Jurkat, Clone E6-1 (cell line): ENCODE data around the gene GRHL3.

GRCh38 chr1:23367442-23368621 lies 1.8 kb downstream of the ZNF436 start:
- RRBS, result 1% methylated on average over 16 of the region's 52 CpGs

DNA sequence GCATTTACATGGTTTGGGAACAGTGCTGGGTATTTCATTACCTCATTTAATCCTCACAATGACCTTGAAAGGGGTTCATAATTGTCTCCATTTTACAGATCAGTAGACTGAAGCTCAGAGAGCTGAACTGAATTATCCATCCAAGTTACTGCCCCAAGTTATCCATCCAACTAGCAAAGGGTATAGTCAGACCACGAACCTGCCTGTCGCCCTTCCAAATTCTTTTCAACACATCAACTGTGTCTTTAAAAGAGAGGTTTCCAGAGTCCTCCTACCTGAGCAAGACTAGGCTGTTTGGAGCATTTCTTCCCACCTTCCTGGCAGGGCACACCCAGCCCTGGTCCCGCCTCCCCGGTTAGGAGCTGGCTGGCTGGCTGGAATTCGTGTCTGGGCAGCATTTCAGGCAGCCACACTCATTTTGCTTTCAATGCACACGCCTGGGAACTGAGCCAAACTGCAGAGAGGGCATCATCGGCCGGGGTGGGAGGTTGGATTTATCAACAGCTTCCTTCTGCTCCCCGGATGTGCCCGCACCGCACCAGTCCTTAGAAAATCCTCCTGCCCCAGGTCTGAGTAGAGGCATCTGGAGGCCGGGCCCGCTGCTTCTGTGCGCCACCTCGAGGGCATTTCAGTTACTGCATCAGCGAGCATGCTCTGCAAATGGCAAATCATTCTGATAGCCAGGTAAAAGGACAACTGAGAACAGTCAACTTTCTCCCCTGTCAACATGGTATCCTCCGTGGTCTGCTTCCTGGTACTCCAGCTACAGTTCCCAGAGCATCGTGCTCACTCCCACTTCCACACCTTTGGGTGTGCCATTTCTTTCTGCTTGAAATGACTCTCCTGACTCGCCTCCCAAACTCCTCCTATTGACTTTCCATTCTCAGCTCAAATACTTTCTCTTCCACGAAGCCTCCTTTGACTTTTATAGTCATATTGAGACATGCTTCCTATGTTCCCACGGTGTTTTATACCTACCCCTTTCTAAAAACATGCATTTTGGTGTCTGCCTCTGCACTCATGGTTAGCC lies 20.7 kb downstream of the TCEA3 start:
- RRBS, result 2% methylated on average over 4 of the region's 21 CpGs

DNA sequence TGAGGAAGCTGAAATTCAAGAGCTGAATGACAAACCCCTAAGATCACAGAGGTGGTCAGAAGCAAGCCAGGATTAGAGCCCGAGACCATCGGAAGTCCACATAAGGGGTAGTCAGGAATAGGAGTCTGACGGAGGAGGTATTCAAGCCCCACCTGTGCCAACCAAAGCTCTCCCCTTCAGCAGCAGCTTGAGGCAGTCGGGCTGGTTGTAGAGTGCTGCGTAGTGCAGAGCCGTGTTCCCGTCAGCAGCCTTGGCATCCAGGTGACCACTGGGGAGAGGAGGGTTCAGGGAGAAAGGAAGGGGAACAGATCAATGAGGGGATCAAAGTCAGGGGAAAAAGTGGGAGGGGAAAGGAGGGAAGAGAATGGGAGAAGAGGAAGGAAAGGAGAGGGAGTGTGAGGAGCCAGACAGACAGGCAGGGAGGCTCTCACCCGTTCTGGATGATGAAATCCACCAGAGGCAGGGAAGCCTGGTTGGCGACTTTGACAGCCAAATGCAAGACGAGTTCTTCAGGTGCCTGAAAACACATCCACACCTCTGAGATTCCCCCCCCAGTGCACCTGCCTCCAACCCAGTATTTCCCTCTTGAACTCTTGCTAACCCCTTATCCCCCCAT lies 9.7 kb upstream of the TCEA3 start:
- RRBS, result no CpG with 5 or more reads among the region's 10 CpGs

GRCh38 chr1:23521328-23521739 lies 9.7 kb downstream of the E2F2 start:
- RRBS, result no CpG with 5 or more reads among the region's 7 CpGs

DNA sequence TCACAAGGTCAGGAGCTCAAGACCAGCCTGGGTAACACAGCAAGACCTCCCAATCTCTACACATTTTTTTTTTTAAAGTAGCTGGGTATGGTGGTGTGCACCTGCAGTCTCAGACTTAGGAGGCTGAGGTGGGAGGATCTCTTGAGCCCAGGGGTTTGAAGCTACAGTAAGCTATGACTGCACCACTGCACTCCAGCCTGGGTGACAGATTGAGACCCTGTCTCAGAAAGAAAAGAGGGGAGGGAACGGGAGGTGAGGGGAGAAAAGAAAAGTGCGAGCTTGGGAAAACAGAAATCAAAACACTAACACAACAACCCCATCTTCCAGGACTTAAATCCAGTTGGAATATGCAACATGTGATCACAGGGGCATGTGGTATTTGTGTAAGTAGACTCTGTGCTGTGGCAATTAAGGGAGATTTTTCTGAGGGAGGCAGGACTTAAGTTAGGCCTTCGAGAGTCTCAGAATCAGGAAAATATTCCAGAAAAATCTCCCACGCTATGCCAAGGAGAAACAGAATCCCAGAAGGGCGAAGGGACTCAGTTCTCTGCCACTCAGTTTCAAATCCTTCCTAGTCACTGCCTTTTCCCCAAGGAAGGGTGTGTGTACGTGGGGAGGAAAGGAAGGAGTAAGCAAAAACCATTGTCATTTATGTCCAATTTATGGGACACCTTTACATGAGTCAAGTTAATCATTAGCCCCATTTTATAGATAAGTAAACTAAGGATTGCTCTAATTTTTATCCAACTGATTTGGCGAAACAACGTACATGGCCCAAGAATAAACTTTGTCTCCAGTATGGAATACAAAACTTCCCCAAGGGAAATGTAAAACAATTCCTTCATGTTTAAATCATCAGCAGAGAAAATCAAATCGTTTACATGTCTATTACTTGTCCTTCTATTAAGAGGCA lies 12.3 kb downstream of the ID3 start:
- RRBS, result no CpG with 5 or more reads among the region's 9 CpGs

- RRBS, result no CpG with 5 or more reads among the region's 3 CpGs
Measured at GRCh38 chr1:23569205-23569553, 9.9 kb upstream of the ID3 start.

DNA sequence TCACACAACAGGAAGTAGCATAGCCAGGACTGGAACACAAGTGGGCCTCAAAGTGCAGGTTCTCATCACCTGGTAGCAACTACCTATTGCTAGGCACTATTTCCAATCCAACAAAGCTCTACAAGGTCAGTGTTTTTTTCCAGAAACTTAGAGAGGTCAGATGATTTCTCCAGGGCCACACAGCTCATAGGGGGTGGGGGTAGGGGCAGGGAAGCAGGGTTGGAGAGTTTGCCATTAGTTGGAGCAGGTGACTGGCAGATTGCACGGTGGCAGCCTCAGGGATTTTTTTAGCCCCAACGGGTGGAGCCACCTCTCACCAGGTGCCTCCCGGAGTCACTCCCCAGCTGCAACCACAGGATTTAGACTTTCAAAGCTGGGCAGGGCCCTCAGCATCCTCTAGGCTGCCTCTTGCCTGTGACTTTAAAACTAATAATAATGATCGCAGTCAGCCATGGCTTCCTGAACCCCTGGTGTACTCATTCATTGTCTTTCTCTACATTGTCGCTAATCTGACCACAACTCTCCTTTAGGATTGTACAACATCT lies 52.6 kb upstream of the ID3 start:
- RRBS, result no CpG with 5 or more reads among the region's 5 CpGs

DNA sequence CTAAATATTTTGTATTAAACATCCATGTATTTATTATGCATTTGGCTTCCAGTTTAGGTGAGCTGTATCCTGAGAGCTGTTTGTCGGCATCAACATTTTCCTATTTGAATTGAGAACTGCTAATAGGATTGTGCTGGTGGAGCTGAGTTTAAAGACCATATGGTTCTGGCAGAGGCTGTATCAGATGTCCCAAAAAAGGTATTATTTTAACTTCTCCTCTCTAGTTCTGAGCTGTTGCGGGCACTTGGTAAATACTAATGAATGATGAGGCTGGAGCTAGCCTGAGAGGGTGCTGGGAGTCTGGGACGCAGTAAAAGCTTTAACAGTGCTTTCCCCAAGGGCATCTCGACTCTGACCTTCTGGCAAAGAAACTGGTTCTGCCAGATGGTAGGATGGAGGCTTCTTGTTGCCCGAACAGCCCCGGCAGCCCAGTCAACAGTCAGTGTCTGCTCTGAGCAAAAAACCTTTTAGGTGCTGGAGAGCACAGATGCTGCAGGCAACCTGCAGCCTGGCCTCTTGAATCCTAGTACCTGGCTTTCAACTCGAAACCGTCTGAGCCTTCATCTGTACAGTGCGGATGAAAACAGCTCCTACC lies 2.6 kb upstream of the PNRC2 start:
- RRBS, result no CpG with 5 or more reads among the region's 9 CpGs

DNA sequence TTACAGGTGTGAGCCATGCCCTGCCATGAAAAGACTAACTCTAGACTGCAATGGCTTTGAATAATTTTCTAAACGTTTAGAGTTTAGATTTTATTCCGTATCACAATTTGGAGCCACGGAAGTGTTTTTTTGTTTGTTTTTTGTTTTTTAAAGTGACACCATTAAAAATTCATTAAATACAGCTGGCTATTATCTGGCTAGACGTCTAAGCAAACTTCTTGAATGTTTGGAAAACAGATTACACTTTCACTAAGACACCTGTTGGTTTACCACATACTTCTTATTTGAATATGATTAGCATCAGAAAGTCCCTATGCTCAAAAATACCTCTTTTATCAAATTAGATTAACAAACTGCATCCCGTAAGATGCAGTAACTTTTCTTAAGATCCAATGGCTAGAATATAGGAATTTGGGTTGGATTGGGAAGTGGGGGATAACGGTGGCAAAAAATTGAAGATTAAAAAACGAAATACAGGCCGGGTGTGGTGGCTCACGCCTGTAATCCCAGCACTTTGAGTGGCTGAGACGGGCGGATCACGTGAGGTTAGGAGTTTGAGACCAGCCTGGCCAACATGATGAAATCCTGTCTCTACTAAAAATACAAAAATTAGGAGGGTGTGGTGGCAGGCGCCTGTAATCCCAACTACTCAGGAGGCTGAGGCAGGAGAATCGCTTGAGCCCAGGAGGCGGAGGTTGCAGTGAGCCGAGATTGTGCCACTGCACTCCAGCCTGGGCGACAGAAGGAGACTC lies 1.5 kb upstream of the PNRC2 start:
- RRBS, result no CpG with 5 or more reads among the region's 17 CpGs

- RRBS, result no CpG with 5 or more reads among the region's 11 CpGs
Measured at GRCh38 chr1:24141589-24142214, 1.2 kb downstream of the IL22RA1 start.

- RRBS, result no CpG with 5 or more reads among the region's 10 CpGs
Measured at GRCh38 chr1:24161097-24161697, 18.3 kb upstream of the IL22RA1 start.

GRCh38 chr1:24183964-24184667 lies 3.0 kb downstream of the IFNLR1 start:
- RRBS, result no CpG with 5 or more reads among the region's 7 CpGs

DNA sequence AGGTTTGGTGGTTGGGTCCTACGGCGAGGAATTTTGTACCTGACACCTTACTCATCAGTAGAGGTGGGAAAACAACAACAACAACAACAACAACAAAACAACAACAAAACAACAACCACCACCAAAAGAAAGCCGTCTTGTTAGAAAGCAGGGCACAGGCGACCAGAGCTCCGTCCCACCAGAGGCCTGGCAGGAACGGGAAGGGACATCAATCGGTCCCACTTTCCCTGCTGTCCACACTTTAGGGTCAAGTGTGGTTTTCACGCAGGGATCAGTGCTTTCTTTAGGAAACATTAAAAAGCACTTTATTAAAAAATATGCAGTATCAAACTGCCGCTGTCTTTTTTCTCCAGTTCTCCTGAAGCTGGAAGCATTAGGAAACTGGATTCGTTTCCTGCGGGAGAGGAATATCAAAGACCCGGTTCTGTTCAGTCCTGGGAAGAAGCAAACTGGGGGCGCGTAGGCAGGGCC lies 459 bp downstream of the IFNLR1 start:
- RRBS, result 53% methylated on average over 3 of the region's 14 CpGs

GRCh38 chr1:24319016-24320211 lies at the start of gene GRHL3:
TSS of gene GRHL3 (plus strand) at chr1:24319357.
- RRBS, result 4% methylated on average over 4 of the region's 24 CpGs

DNA sequence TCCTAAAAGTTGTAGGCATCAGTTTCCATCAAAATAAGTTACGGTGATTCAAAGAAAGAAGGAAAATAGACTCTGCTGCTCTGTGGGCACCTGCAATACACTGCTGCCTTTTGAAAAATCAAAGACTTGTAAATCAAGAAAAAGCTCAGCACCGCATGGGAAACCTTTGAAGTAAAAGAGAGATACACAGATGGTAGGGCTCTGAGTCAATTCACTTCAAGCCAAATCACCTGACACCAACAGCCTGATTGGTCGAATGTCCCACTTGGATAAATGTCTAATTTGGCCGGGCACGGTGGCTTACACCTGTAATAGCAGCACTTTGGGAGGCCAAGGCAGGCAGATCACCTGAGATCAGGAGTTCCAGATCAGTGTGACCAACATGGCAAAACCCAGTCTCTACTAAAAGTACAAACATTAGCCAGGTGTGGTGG lies 19.2 kb upstream of the RCAN3 start:
- RRBS, result no CpG with 5 or more reads among the region's 5 CpGs

DNA sequence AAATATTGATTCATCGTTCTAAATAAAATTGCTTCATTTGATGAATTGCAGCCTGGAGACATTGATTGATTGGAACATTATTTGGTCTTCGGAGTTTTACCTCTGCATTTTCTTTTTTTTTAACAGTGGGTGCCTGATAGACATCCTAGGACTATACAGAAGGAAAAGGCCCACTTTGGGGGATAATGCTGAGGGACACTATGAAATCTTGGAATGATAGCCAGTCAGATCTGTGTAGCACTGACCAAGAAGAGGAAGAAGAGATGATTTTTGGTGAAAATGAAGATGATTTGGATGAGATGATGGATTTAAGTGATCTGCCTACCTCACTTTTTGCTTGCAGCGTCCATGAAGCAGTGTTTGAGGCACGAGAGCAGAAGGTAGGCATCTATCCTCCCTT lies 11.6 kb downstream of the RCAN3 start:
- RRBS, result no CpG with 5 or more reads among the region's 4 CpGs

GRCh38 chr1:24619103-24619523 lies 24.0 kb upstream of the SRRM1 start:
- RRBS, result no CpG with 5 or more reads among the region's 4 CpGs

GRCh38 chr1:24652109-24652826 lies 9.2 kb downstream of the SRRM1 start:
- RRBS, result 100% methylated on average over 4 of the region's 13 CpGs

DNA sequence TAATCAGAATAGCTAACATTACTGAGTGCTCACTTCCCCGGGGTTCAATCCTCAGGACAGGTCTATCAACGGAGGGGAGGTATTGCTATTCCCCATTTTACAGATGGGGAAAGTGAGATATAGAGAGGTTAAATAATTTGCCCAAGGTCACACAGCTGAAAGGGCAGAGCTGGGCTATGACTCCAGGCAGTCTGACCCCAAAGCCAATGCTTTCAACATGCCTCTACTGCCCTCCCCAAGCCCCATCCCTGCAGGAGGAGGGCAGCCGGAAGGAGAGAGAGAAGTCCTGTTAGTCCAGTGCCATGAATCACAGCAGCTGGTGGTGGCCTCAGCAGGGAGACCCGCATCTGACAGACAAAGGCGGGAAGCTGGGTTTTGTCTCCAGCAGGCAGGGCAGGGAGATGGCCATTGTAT lies 20.1 kb upstream of the CLIC4 start:
- RRBS, result no CpG with 5 or more reads among the region's 5 CpGs

- RRBS, result no CpG with 5 or more reads among the region's 10 CpGs
Measured at GRCh38 chr1:24905429-24905900, 24.6 kb downstream of the RUNX3 start.